Right common carotid artery plus branches (tissue), 1 donor: Measurements from ENCODE around the genes SP5, METTL8 and DLX1.

DNA sequence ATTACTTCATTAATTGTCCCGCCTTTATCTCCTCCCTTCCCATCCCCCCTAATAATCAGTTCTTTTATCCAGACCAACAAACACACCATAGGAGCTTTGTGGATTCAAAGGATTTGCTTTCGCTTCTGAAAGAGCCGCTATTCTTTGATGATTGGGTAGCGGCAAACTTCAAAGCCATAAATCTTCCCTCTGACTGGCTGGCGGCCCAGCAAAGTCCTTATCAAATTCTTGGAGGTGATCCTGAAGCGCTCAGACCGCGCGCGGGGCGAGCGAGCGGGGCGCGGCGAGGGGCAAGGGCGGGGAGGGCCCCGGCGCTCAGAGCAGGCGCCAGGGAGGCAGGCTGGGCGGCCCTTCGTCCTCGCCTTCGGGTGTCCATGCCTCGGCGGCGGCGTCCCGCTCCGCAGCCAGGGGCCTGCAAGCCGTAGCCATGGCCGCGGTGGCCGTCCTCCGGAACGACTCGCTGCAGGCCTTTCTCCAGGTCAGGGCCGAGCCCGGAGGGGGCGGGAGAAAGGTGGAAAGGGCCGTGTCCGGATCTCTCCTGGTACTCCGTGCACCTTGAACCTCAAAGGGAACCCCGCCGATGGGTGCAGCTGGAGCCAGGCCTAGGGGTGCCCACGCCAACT, at the start of gene SP5:
Gene SP5 (plus strand): TSS at position 252 of the 623 bp plus-strand sequence.
- PRO-cap, result unidirectional peak, plus-strand start at position 252 of the sequence

GRCh38 chr2:171089500-171089955, 71.2 kb downstream of the TLK1 start:
- PRO-cap, result no peak

DNA sequence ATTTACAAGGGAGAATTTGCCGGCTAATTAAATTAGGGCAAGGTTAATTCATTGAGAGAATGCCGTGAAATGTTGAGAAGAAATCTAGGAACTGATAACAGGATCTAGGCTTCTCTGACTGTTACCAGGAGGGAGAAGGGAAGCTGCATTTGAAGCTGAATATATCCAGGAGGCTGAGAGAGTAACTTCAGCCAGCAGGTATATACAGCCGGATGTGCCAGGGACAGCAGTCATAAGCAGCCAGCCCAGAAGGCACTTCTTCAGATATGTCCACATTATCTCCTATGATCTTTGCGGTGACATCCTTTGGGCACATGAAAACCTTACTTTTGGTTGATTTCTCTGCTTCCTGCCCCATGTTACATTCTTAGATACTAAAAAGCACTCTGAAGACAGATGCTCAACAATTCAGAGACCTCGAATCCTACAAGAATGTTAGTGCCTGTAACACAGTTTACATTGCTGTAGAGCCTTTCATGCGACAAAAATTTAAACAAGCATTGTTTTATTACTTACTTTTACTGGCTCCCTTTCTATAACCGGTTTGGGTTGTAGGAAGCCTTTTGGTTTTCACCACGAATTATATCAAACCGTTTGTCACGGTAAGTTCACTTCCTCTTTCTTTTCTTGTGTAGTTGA, 50.2 kb upstream of the TLK1 start:
- PRO-cap, result no peak

DNA sequence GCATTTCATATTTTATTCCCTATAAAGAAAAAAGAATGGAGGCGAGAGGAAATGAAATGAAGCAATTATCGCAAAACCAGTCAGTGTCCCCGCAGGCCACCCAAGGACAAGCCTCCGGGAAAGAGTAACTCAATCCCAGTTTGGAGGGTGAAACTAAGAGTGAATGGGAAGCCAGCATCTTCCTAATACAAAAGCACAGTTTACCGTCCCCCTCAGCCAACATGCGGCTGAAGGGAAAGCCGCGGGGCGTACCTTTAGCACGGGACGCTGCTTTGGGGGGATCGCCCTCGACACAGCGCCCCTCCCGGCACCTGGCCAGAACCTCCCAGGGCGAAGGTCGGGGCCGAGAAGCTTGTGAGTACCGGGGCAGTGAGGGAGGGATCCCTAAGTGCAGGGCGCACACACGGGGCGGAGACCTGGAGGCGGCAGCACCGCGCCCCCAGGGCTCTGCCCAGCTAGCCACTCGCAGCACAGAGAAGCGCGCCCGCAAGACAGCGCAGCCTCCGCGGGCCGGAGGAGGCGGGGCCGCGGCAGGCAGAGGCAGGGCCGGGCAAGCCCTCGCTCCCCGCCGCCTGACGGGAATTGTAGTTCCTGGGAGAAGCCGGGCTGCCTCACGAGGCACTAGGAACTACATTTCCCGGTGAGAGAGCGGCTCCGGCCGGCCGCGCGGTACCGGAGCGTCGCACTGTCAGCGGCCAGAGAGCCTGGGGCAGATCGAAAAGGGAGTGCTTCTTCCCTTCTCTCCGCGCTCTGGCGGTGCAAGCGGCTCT, at the start of gene METTL8:
Gene METTL8 (minus strand): TSS at position 360 of the 770 bp plus-strand sequence.
- PRO-cap, result bidirectional peak, plus-strand start at position 698 of the sequence, minus-strand start at position 360 of the sequence

- PRO-cap, result no peak
These were observed 5.4 kb upstream of the CYBRD1 start for GRCh38 chr2:171516809-171517319.

DNA sequence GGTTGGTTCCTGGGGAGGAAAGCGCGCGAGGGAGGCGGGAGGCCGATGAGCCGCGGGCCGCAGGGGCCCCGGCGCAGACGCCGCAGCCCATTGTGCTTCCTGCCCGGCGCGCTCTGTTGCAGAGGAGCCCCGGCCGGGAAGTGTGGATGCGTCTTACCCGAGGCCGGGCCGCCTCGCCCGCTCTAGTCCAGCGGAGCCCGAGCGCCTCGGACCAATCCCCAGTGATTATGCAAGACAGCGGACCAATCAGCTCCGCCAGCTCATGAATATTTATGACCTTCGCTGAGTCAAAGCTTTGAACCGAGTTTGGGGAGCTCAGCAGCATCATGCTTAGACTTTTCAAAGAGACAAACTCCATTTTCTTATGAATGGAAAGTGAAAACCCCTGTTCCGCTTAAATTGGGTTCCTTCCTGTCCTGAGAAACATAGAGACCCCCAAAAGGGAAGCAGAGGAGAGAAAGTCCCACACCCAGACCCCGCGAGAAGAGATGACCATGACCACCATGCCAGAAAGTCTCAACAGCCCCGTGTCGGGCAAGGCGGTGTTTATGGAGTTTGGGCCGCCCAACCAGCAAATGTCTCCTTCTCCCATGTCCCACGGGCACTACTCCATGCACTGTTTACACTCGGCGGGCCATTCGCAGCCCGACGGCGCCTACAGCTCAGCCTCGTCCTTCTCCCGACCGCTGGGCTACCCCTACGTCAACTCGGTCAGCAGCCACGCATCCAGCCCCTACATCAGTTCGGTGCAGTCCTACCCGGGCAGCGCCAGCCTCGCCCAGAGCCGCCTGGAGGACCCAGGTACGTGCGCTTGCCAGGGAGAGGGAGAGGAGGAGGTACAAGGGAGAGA, at the start of gene DLX1:
Gene DLX1 (plus strand): TSS at position 318 of the 850 bp plus-strand sequence.
- PRO-cap, result bidirectional peak, plus-strand start at position 298 of the sequence, minus-strand start at position 184 of the sequence

GRCh38 chr2:172252156-172252700, 149.5 kb upstream of the DLX2 start:
- PRO-cap, result no peak

GRCh38 chr2:172329691-172330760, 97.4 kb upstream of the ITGA6 start:
- PRO-cap, result unidirectional peak, minus-strand start at chr2:172329816

DNA sequence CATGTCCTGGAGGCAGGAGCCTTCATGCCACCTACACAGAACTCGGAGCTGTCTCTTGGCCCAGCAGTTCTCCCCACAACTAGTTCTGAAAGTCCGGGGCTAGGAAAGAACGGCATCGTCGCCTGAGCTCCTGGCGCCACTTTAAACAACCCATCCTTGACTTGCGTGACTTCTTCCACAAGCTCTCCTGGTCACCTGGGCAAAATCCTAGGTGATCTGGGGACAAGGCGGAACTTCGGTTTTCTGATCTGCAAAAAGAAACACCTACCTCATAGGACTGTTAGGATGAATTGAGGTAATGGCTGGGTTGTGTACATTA, 667 bp upstream of the ITGA6 start:
- PRO-cap, result no peak

- PRO-cap, result no peak
These were observed 55.4 kb downstream of the ITGA6 start for GRCh38 chr2:172482714-172483340.

GRCh38 chr2:172862256-172862655, 126.6 kb downstream of the RAPGEF4 start:
- PRO-cap, result no peak

GRCh38 chr2:172892972-172893296, 157.3 kb downstream of the RAPGEF4 start:
- PRO-cap, result no peak

DNA sequence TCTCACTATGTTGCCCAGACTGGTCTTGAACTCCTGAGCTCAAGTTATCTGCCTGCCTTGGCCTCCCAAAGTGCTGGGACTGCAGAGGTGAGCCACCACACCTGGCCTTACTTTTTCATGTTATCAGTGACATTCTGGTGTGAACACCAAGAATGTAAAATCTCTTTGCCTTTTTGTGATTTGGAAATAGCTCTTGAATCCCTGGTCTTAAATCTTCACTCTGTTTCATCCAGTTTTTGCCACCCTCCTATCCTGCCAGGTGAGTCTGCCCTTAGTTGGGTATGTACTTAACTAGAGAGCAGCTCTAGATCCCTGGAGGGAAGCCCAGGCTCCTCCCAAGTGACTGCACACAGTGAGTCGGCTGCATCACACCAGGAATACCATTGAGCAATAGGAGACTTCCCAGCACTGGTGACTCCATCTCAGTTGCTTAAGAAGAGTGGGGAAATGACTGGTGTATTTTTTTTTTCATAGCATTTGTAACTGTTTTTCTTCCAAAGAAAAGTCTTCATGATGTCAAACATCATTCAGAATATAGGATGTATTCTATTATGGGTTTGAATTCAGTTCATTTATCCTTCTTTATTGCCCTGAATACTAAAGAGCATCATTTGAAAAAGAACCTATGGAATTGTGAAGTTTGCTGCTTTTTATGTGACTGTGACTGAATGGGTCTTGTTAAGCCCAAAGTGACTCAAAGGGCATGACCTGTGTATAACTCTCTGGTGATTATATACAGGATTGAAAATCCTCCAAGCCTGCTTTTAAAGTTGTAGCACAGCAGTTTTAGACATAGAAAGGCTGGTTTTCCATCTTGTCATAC, 84.1 kb downstream of the MAP3K20 start:
- PRO-cap, result bidirectional peak, plus-strand start at position 425 of the sequence, minus-strand start at position 341 of the sequence

GRCh38 chr2:173264370-173265227, 90.1 kb upstream of the CDCA7 start:
- PRO-cap, result no peak

DNA sequence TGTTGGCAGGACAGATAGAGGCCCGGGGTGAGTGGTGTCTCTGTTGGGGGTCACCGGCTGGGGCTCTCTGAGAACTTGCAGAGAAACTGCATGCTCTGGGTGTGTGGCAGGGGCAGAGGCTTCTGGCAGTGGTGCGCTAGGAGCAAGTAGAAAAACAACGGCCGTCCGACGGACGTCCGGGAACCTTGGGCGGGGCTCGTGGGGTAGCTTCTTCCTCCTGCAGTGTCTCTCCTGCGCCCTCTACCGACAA, 94.4 kb downstream of the CDCA7 start:
- PRO-cap, result no peak

GRCh38 chr2:173927597-173928359, 37.4 kb downstream of the SP3 start:
- PRO-cap, result no peak

GRCh38 chr2:173936647-173937585, 28.3 kb downstream of the SP3 start:
- PRO-cap, result no peak

DNA sequence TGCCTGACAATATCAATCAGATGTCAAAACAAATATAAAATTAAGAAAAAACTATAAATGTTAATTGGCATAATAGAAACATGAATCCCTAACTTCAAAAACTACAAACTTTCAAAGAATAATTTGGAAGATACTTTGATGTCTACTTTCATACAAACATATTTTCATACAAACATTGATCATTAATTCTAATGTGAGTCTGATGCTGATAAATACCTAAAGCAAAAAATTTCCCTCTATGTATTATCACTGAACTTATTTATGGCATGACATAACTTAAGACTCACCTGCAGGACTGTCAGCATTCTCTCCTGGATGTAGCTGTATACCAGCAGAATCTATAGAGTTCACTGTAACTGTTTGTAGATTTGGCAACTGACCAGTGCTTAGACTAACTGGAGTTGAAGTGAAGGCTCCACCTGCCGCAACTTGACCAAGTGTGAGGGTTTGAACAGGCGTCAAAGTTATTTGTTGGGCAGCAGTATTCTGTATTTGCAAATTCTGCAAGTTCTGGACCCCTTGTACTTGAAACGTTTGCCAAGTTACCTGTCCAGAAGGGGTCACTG, 10.5 kb downstream of the SP3 start:
- PRO-cap, result no peak

DNA sequence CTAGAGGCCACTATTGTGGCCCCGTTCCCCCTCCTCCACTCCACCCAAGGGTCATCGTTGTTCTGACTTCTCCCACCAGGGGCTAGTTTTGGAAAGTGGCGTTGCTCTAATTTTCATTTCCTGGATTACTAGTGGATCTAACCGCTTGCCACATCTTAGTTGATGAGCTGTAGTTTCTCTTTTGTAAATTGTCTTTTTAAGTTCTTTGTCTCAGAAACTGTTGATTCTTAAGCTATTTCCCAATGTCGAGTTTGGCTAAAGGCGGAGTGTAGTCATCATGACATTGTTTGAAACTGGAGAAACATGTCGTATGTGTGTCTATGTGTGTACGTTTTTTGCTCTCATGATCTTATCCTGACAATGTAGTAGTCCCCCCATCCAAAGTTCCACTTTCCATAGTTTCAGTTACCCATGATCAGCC, 70.9 kb upstream of the SP3 start:
- PRO-cap, result no peak

DNA sequence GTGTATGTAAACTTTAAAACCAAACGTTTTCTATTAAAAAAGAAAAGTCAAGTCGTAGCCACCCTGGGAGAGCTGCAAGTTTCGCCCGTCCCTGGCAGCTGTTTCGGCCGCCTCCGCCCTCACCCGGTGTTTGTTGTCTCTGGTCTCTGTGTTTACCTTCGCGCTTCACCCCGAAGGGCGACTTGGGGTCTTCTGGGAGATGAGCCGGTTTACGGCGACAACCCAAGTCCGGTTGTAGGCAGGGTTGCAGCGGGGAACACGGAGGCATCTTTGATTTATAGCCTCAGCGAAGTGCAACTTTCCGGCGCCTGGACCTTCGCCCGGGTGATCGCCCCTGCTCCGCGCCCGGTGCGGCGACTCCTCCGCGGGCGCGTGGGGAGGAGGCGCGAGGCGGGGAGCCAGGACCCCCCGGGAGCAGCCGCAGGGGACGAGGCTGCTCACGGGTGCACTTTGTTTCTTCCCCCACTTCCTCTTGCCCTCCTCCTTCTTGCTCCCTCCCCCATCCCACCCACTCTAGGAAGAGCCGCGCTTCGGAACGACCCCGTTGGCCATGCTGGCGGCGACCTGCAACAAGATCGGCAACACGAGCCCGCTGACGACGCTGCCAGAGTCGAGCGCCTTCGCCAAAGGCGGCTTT, 954 bp downstream of the SP9 start:
- PRO-cap, result no peak